Pulmonary artery (tissue), 1 donor: ENCODE data around the genes SPART, FREM2 and FOXO1.

- PRO-cap: no peak
Measured at GRCh38 chr13:35872343-35872830, 258.8 kb downstream of the DCLK1 start.

DNA sequence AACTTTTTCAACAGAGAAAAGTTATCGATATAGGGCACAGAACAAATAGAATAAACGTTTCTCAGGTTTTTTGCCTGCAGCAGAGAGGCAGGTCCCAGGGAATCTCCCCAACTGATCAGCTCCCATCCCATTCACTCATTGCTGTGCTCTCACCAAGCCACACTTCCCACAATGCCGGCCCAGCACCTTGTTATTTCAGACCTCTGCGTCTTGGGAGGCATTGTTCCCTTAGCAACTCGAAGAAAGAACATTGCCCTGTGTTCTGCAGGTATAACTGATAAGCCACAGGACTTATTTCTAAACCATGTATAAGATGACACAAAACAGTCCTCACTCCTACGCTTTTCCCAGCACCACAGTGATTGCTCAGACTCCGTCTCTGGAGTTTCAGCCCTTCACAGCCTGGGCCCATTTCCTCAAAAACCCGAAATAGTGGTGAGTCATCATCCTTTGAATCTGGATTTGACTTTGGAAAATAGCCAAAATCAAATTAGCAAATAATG lies 100.4 kb downstream of the DCLK1 start:
- PRO-cap: no peak

DNA sequence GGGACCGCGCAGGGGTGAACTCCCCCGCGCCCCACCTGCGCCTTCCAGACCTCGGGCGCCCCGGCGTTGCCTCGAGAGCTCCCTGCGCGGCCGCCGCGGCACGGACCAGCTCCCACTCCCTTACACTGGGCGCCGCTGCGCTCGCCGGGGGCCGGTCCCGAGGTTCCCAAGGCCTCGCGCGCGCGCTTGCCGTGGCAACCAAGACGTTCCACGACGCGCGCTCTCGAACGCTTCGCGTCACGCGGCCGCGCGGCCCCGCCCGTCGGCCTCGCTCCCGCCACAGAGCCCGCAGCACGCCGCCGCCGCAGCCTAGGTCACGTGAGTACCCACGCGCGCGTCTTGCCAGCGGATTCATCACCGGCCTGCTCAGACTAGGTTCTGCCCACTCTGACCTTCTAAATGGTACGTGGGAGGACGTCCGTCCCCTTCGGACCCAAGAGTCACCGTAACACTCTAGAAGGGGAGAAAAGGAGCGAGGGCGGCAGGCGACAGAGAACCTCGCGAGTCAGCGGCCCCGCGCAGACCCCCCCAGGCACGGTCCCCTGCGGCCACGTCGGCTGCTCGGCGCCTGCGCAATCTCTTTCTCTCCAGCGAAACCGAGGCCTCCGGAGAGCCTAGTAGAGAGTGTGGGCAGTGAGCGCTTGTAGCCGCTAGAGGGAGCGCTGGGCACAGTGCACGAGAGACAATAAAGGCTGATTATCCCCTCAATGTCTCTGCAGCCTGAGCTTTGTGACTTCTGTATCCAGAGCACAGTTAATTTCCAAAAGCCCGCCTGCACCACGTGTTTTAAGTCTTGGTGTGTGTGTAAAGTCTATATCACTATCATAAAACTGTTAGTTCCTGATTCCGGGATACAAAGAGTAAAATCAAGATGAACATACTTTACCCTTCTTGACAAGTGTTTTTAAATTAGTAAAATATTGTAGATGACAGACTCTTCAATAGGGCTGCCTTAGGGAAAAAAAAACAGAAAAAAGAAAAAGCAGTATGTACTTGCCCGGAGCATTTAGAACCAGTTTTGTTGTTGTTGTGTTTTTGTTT lies at the start of gene SPART:
TSS of gene SPART (minus strand) at position 205 of the 1,041 bp plus-strand sequence.
- PRO-cap: bidirectional peak, plus-strand start at position 456 of the sequence, minus-strand start at position 176 of the sequence; bidirectional peak, plus-strand start at position 671 of the sequence, minus-strand start at position 589 of the sequence

- PRO-cap: no peak
Measured at GRCh38 chr13:36819872-36820138, 783 bp downstream of the RFXAP start.

DNA sequence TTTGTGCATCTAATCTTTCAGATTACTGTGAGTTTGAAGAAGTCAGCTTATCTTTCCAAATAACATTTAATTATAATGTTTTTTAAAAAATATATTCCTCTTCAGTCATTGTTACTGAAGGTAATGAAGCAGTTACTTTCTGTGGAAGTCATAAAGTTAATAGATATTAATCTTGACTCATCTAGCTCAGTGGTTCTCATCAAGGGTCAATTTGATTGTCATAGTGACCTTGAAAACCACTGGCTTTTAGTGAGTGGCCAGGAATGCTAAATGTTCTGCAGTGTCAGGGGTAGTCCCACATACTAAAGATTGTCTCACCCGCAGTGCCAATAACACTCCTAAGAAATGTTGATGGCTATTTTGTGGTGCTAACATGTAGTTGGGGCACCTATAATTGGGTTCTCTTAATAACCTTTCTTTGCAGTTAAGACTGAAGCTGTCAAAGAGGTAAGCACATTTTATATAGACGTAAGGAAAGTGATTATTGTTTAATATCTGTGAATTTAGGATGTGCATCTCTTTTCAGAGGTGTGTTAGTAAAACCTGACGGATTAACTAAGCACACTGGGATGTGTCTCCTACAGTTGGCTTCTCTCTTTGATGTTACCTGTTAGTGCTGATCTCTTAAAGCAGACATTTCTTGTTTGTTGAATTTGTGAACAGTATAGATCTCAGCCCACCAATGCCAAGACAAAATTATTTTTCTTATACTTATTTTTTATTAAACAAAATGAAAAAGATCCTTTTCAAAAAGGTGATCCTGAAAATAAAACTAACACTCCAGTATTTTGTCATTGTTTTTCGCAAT lies 9.1 kb downstream of the RFXAP start:
- PRO-cap: no peak

- PRO-cap: no peak
Measured at GRCh38 chr13:36918633-36919101, 1.4 kb downstream of the SMAD9 start.

DNA sequence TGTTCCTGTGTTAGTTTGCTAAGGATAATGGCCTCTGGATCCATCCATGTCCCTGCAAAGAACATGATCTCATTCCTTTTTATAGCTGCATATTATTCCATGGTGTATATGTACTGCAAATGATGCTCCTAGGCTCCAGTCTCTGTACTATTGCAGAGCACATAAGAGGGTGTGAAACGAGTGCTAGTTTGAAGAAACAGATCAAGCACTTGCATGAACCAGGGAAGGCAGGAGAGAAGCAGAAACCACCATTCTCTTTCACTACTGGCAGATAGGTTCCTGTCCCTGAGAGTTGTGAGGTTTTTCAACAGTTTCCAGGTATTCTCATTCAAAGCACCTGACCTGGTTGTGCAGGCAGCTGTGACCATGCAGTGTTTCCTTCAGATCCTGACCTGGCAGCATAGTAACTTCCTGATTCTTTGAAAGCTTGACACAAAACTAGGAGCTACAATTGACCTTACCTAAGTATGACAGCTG lies 164.9 kb downstream of the UFM1 start:
- PRO-cap: no peak

- PRO-cap: no peak
Measured at GRCh38 chr13:38686603-38687724, at the start of gene FREM2. TSS of gene FREM2 (plus strand) at chr13:38687077.

GRCh38 chr13:38697130-38697626 lies 10.3 kb downstream of the FREM2 start:
- PRO-cap: no peak

GRCh38 chr13:38932605-38932804 lies 58.1 kb downstream of the STOML3 start:
- PRO-cap: no peak

- PRO-cap: no peak
Measured at GRCh38 chr13:39006112-39006675, 15.6 kb upstream of the STOML3 start.

DNA sequence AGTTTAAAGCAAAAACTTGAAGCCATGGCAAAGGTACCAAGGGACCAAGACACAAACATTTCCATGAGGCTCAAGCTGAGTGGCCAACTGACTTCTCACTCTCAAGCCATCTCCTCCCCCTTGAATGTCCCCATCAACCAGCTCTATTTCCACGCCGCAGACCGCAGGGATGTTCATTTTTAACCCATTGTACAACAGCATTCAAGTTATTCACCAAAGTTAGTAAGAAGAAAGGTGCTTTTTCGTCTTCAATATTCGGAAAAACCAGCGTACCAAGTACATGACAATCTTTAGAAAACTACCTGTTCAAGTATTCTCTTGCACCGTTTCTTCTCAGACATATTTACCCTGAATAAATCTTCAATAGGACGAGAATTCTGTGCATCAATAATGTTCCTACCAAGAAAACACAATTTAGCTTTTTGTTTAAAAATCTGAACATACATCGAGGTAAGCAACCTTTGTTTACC lies 9.9 kb downstream of the PROSER1 start:
- PRO-cap: no peak

DNA sequence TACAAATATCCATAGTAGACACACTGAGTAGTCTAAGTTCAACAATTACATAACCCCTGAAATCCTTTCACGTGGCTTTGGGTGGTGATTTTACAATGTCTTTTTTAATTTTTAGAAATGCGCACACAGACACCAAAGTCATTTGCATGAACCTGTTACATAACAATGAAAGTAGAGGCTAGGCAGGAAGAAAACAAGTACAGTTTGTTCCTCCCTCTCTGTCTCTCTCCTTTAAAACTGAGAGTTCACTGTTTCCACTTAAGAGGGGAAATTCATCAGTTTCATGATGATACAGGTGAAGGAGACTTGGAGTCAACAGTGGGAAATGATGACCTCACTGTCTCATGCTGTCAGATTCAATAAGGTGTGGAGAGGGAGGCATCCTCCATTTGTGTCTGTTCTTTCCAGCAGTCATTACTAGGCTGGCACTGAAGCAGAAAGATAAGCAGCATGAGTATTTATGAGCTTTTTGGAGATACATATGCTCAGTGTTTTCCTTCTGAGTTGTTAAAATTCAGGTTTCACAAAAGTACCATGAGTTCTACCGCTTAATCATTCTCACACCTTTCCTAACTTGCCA lies 201.8 kb downstream of the LHFPL6 start:
- PRO-cap: no peak

GRCh38 chr13:39900231-39900865 lies 244.9 kb downstream of the COG6 start:
- PRO-cap: no peak

DNA sequence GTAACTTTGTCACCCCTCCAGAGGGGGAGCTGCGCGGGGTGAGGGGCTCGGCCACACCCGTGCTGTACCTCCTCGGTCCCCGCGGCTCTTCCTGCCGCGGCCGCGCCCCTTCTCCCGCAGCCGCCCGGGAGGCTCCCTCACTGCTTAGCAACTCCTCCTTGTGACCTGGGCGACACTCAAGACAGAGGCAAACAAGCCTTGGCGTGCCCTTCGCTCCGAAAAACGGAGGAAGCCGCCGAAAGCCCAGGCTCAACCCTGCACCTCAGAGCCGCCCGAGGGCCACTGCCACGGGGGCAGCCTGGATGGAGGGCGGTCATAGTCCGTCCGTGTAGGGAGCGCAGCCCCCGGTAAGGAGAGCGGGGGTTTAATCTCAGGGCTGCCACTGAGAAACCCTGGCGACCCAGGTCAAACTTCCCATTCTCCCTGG lies 494.2 kb downstream of the FOXO1 start:
- PRO-cap: no peak

GRCh38 chr13:40375702-40376470 lies 290.6 kb downstream of the FOXO1 start:
- PRO-cap: no peak

DNA sequence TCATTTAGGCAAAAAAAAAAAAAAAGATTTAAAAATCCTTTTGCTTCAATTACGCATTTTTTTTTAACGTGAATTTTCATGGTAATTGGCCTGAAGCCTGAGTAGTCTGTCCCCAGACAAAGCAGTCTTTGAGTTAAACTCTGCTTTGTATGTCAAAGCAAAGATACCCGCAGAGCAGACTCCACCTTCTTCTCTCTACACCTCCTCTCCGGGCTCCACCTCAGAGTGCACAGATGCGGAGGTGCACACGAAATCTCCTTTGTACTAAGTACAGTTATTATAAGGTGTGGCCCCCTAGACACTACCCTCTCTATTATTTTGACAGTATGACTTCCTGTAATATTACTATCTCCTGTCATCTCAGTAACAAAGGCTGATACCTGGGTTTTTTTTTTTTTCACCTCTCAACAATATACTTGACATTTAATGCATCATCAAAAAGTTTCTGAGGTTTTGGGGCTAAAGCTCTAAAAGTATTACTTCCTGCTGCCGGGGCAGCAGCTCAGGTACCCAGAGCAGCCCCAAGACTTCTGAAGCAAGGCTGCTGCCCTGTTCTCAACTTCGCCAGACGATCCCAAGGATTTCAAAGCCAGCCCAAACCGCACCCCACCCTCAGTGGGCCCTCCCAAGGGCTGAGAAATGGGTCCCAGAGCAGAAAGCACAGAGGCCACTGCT lies 180.8 kb downstream of the FOXO1 start:
- PRO-cap: no peak

DNA sequence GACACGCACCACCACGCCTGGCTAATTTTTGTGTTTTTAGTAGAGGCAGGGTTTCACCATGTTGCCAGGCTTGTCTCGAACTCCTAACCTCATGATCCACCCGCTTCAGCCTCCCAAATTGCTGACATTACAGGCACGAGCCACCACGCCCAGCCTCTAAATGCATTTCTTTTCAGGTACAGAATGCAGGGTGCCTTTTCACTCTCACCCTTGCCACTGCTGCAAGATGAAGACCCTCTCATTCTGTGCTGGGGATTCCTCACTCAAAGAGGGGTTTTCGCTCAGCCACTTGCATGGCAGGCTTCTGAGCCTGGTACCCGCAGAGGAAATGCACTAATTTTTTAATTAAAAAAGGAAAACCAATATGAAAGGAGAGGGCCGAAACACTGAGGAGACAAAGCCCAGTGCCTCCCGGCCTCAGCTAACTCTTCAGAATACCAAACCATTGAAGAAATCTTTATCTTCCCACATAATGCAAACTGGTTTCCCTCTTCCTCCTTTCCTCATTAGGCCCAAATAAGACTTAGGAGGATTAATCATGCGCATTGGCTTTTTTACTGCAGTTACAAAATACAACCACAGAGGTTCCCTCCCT lies 13.2 kb downstream of the FOXO1 start:
- PRO-cap: no peak

GRCh38 chr13:40662931-40663783 lies 3.3 kb downstream of the FOXO1 start:
- PRO-cap: no peak

- PRO-cap: bidirectional peak, plus-strand start at chr13:40666993, minus-strand start at chr13:40666633
Measured at GRCh38 chr13:40666168-40666707, at the start of gene FOXO1. TSS of gene FOXO1 (minus strand) at chr13:40666641.